Endothelial cell of umbilical vein (primary cell): Measurements from ENCODE around the gene SELE.

GRCh38 chr1:169733956-169734263, at the start of gene SELE:
SELE (minus strand) TSS chr1:169734079.
- PRO-cap: no peak
CAGE:
- cytosol, long polyA minus RNA: no peak
- cytosol, long polyA plus RNA: no peak
- long polyA plus RNA: no peak
- nucleus, long polyA minus RNA: no peak
- nucleus, long polyA plus RNA: no peak

DNA sequence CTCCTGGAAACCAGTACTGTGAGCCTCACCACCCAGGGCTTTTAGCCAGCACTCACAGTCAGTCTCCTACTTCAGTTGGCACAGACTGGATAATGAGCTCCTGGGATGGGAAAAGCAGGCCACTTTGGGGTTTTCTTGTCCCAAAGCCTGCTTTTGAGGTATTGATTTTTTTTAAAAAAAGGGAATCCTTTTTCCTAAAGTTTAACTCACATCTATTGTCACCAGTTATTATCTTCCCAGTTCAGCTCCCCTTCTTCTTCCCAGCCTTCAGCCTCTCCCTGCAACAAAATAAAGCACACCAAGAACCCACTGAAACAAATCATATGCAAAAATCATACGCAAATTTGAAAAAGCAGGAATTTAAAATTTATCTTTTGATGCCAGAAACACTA, 40.2 kb downstream of the SCYL3 start:
- PRO-cap: no peak
CAGE:
- cytosol, long polyA minus RNA: no peak
- cytosol, long polyA plus RNA: no peak
- long polyA plus RNA: no peak
- nucleus, long polyA minus RNA: no peak
- nucleus, long polyA plus RNA: no peak

DNA sequence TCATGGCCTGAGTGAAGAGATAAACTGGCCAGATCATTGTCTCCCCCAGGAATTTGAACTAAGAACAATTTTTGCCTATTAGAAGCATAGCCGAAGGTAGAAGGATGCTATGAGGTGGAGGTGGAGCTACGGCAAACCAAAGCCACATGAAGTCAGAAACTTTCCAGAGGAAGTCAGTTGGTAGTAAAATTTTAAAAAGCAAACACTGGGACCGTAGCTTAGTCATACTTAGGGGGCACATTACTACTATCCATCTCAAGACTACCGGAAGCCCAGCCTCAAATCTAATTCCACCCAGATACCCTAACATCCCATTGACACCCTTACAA, 2.7 kb downstream of the SCYL3 start:
- PRO-cap: no peak
CAGE:
- cytosol, long polyA minus RNA: no peak
- cytosol, long polyA plus RNA: no peak
- long polyA plus RNA: no peak
- nucleus, long polyA minus RNA: no peak
- nucleus, long polyA plus RNA: no peak

GRCh38 chr1:170538019-170538731, 6.2 kb downstream of the GORAB start:
- PRO-cap: no peak
CAGE:
- cytosol, long polyA minus RNA: no peak
- cytosol, long polyA plus RNA: no peak
- long polyA plus RNA: no peak
- nucleus, long polyA minus RNA: no peak
- nucleus, long polyA plus RNA: no peak

DNA sequence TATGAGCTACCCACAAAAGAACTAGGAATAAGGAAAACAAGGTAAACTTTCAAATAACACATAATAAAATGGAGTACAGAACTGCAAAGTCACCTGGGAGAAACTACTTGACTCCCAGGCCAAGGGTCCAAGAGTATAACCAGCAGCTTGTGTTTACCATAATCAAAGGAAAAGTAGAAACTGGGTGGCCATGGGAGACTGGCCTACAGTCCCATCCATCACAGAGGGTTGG, 227 bp upstream of the FMO3 start:
- PRO-cap: no peak
CAGE:
- cytosol, long polyA minus RNA: no peak
- cytosol, long polyA plus RNA: no peak
- long polyA plus RNA: no peak
- nucleus, long polyA minus RNA: no peak
- nucleus, long polyA plus RNA: no peak

GRCh38 chr1:171107563-171108211, 17.0 kb downstream of the FMO3 start:
- PRO-cap: no peak
CAGE:
- cytosol, long polyA minus RNA: no peak
- cytosol, long polyA plus RNA: no peak
- long polyA plus RNA: no peak
- nucleus, long polyA minus RNA: no peak
- nucleus, long polyA plus RNA: no peak

DNA sequence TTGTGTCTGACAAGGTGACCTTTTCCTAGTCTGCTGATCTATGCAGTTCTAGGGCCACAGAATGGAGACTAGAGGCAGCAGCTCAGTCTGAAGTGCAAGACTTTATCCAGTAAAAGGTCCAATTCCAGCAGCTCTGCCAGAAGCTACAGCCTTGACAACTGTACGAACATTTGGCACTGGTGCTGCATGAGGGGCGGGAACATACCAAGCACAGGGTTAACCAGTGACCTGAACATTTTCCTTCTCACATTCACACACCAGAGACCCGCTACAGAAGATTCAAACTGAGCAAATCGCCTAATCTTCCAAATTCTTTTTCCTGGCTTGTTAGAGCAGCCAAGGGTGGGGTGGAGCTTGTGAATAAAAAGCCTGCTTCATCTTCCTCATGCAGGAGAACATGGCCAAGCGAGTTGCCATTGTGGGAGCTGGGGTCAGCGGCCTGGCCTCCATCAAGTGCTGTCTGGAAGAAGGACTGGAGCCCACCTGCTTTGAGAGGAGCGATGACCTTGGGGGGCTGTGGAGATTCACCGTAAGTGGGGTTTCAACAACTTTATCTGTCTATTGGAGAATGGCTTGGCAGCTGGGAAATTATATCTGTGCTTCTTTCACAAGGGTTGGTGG, 9.5 kb downstream of the FMO1 start:
- PRO-cap: no peak
CAGE:
- cytosol, long polyA minus RNA: no peak
- cytosol, long polyA plus RNA: no peak
- long polyA plus RNA: no peak
- nucleus, long polyA minus RNA: no peak
- nucleus, long polyA plus RNA: no peak

DNA sequence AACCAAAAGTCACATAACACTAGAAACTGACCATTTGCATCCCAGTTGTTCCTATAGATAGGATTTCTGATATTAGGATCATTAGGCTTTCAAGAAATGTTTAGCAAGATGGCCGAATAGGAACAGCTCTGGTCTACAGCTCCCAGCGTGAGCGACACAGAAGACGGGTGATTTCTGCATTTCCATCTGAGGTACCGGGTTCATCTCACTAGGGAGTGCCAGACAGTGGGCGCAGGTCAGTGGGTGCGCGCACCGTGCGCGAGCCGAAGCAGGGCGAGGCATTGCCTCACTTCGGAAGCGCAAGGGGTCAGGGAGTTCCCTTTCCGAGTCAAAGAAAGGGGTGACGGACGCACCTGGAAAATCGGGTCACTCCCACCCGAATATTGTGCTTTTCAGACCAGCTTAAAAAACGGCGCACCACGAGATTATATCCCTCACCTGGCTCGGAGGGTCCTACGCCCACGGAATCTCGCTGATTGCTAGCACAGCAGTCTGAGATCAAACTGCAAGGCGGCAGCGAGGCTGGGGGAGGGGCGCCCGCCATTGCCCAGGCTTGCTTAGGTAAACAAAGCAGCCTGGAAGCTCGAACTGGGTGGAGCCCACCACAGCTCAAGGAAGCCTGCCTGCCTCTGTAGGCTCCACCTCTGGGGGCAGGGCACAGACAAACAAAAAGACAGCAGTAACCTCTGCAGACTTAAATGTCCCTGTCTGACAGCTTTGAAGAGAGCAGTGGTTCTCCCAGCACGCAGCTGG, 59.7 kb downstream of the FMO4 start:
- PRO-cap: no peak
CAGE:
- cytosol, long polyA minus RNA: no peak
- cytosol, long polyA plus RNA: no peak
- long polyA plus RNA: no peak
- nucleus, long polyA minus RNA: no peak
- nucleus, long polyA plus RNA: no peak

DNA sequence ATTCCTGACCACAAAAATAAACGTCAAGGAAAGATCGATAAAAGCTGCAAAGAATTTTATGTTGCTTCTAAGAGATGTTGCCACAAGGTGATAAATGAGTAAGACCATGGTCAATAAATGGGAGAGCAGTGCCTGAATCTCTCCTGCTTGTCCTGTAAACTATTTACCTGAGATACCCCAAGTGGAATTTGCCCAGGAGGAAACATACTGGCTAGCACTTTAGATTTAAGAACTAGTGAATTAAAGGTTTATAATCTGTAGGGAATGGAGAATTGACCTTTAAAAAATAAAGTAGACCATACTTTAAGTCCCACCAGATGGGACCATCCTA, 70.9 kb downstream of the FMO4 start:
- PRO-cap: no peak
CAGE:
- cytosol, long polyA minus RNA: no peak
- cytosol, long polyA plus RNA: no peak
- long polyA plus RNA: no peak
- nucleus, long polyA minus RNA: no peak
- nucleus, long polyA plus RNA: no peak

- PRO-cap: no peak
CAGE:
- cytosol, long polyA minus RNA: no peak
- cytosol, long polyA plus RNA: no peak
- long polyA plus RNA: no peak
- nucleus, long polyA minus RNA: no peak
- nucleus, long polyA plus RNA: no peak
Measured at GRCh38 chr1:171484497-171484847, 858 bp upstream of the PRRC2C start.

- PRO-cap: no peak
CAGE:
- cytosol, long polyA minus RNA: no peak
- cytosol, long polyA plus RNA: no peak
- long polyA plus RNA: no peak
- nucleus, long polyA minus RNA: no peak
- nucleus, long polyA plus RNA: no peak
Measured at GRCh38 chr1:171540067-171540923, 55.0 kb downstream of the PRRC2C start.

GRCh38 chr1:171741223-171741689, 609 bp downstream of the VAMP4 start:
- PRO-cap: no peak
CAGE:
- cytosol, long polyA minus RNA: no peak
- cytosol, long polyA plus RNA: no peak
- long polyA plus RNA: no peak
- nucleus, long polyA minus RNA: no peak
- nucleus, long polyA plus RNA: no peak

DNA sequence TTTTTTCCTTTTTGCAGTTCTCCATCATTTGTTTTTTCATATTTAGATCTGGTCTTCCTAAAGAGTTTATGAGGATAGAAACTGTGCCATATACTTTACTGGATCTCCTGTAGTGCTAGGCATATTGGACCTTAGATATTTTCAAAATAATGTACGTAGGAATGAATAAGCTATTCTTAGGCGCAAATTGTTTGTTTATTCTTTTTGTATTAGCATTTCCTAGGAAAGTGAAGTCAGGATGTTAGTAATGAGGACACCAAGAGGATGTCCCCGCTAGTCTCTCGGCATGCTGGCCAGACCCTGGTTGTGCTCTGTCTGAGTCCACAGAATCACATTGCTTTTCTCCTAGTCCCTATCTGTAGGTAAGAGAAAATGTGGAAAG, 31.0 kb downstream of the DNM3 start:
- PRO-cap: no peak
CAGE:
- cytosol, long polyA minus RNA: no peak
- cytosol, long polyA plus RNA: no peak
- long polyA plus RNA: no peak
- nucleus, long polyA minus RNA: no peak
- nucleus, long polyA plus RNA: no peak

DNA sequence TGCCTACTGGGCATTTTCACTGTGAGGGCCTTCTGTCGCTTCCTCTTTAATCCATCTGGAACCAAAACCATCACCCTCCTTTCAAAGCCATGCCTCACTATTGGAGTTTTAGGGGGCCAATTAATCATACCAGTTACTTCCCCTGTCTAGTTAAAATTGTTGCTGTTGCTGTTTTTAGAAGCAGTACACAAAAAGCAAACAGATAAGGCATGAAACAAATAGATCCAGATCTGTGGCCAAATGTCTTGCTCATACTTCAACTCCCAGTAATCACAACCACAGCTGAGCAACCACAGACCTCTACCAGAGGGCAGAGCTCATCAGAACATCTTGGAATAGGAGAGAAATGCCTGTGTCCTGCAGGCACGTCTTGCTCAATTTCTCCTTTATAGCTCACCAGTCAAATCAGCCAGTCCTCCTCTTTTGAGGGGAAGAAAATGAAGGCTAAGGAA, 133.8 kb upstream of the C1orf105 start:
- PRO-cap: no peak
CAGE:
- cytosol, long polyA minus RNA: no peak
- cytosol, long polyA plus RNA: no peak
- long polyA plus RNA: no peak
- nucleus, long polyA minus RNA: no peak
- nucleus, long polyA plus RNA: no peak

GRCh38 chr1:172343399-172343710, 77.1 kb upstream of the C1orf105 start:
- PRO-cap: no peak
CAGE:
- cytosol, long polyA minus RNA: no peak
- cytosol, long polyA plus RNA: no peak
- long polyA plus RNA: no peak
- nucleus, long polyA minus RNA: no peak
- nucleus, long polyA plus RNA: no peak

GRCh38 chr1:172361043-172361369, 59.5 kb upstream of the C1orf105 start:
- PRO-cap: no peak
CAGE:
- cytosol, long polyA minus RNA: no peak
- cytosol, long polyA plus RNA: no peak
- long polyA plus RNA: no peak
- nucleus, long polyA minus RNA: no peak
- nucleus, long polyA plus RNA: no peak

- PRO-cap: no peak
CAGE:
- cytosol, long polyA minus RNA: no peak
- cytosol, long polyA plus RNA: no peak
- long polyA plus RNA: no peak
- nucleus, long polyA minus RNA: no peak
- nucleus, long polyA plus RNA: no peak
Measured at GRCh38 chr1:172393264-172393736, 27.2 kb upstream of the C1orf105 start.

- PRO-cap: no peak
CAGE:
- cytosol, long polyA minus RNA: no peak
- cytosol, long polyA plus RNA: no peak
- long polyA plus RNA: no peak
- nucleus, long polyA minus RNA: no peak
- nucleus, long polyA plus RNA: no peak
Measured at GRCh38 chr1:172441866-172442995, 1.6 kb downstream of the PIGC start.

- PRO-cap: no peak
CAGE:
- cytosol, long polyA minus RNA: no peak
- cytosol, long polyA plus RNA: no peak
- long polyA plus RNA: no peak
- nucleus, long polyA minus RNA: no peak
- nucleus, long polyA plus RNA: no peak
Measured at GRCh38 chr1:172542080-172542951, 9.4 kb downstream of the SUCO start.

DNA sequence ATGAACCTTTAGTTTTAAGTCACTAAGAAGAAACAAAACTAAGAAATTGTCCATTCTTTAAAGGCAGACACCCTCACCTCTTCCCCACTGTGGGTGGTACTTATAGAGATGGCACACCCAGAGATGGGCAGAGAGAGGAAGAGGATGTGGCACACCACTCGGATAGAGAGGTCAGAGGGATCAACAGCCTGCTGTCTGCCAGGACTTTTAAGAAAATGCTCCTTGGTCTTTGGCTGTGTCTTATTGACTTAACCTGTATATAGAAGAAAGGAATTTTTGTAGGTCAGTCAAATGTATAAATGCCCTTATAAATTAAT, 45.1 kb downstream of the FASLG start:
- PRO-cap: no peak
CAGE:
- cytosol, long polyA minus RNA: no peak
- cytosol, long polyA plus RNA: no peak
- long polyA plus RNA: no peak
- nucleus, long polyA minus RNA: no peak
- nucleus, long polyA plus RNA: no peak